SP-49 (cell line): Measurements from ENCODE around the genes LRRN1 and SUMF1.

GRCh38 chr3:264562-265073 is 68.1 kb downstream of the CHL1 start:
- PRO-cap: no peak

GRCh38 chr3:273877-274282 is 77.3 kb downstream of the CHL1 start:
- PRO-cap: no peak

DNA sequence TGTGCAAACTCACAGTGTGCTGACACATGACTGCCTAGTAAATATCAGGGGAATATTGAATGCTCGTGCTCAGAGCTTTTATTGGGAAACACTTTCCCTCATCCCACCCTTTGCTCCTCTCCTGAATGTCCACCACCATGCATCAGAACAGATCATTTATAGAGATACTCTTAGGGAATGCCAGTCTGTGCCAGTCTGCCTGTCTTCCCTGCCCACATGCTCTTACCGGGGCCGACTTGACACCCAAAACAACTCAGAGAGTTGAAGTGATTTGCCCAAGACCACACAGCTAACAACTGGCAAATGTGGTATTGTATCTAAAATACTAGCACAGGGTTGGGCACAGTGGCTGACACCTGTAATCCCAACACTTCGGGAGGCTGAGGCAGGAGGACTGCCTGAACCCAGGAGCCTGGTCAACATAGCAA is 262.5 kb downstream of the IL5RA start:
- PRO-cap: no peak

- PRO-cap: no peak
Measured at GRCh38 chr3:2870542-2871107, 239.5 kb downstream of the IL5RA start.

DNA sequence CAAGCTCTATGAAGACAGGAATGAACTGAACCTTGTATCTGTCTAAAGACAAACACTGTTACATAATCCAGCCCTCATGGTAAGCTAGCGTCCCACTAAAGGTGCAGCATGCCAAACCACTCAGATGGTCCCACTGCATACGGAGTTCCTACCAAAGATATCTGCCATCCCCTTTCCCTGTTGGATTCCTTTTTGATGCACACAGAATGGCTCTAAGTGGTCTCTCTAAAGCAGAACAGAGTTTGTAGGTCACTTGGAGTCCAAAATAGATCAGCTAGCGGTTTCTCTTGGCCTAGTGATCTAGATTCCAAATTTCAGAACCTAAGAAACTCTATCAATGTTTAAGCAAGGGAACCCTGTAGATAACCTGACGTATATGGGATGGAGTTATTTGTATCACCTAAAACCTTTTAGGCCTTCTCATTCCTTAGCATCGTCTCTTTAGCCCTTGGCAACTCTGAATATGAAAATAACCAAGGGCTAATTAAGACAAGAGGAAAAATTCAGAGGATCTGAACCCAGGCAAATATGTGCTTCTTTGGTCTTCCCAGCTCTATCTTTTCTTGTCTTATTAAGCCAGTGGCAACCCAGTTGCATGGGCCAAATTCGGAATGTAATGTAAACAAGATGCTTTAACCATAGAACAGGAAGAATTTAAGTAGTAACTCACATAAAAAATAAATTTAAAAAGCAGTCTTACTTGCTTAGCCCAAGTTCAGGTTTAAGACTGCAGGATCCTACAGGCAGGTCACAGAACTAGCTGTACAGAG is 16.4 kb downstream of the CRBN start:
- PRO-cap: no peak

GRCh38 chr3:3191861-3192259 is 12.4 kb upstream of the CRBN start:
- PRO-cap: no peak

GRCh38 chr3:3798365-3799030 is 733 bp upstream of the LRRN1 start:
- PRO-cap: bidirectional peak, plus-strand start at chr3:3798755, minus-strand start at chr3:3798773

GRCh38 chr3:3799031-3799546 is at the start of gene LRRN1:
Gene LRRN1, plus strand, starts transcription at chr3:3799431.
- PRO-cap: unidirectional peak, minus-strand start at chr3:3799075; bidirectional peak, plus-strand start at chr3:3799464, minus-strand start at chr3:3799264

DNA sequence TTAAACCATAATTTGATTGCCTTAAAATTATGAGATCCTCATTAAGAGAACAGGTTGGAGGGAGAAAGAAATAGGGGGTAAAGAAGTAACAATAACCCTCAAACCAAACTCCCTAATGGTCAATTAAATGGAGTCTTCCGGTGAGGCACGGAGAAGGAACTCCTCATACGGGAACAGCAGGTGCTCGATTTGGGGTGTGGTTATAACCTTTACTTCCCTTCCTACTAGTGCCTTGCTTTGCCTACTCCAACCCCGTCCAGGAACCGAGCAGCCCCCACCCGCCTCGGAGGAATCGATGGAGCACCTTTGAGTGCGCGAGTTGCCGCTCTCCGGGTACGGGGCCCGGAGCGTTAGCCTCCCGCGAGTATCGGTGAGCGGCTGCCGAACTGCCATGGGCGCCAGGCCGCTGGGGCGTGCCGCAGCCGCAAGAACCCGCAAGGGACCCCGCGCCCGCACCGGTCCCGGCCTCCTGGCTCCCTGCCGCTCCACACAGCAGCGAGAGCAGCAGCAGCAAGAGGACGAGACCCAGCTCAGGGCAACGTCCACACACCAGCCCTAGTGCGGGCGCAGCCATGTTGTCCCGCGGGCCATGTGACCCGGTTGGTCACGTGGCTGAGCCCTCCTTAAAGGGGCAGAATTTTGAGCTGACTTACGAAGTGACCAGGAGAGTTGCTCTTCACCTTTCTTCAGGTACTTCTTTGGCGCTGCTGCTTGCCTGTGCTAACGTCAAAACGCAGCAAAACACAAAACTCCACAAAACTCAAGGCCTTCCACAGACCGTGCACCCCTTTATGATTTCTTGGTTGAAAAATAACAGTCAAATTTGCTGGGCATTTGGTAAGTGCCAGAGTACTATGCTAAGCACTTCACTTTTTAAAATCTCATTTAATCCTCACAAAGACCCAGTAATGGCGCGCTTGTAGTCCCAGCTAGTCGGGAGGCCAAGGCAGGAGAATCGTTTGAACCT is at the start of gene SUMF1:
Gene SUMF1, minus strand, starts transcription at position 598 of the 967 bp plus-strand sequence.
- PRO-cap: no peak

DNA sequence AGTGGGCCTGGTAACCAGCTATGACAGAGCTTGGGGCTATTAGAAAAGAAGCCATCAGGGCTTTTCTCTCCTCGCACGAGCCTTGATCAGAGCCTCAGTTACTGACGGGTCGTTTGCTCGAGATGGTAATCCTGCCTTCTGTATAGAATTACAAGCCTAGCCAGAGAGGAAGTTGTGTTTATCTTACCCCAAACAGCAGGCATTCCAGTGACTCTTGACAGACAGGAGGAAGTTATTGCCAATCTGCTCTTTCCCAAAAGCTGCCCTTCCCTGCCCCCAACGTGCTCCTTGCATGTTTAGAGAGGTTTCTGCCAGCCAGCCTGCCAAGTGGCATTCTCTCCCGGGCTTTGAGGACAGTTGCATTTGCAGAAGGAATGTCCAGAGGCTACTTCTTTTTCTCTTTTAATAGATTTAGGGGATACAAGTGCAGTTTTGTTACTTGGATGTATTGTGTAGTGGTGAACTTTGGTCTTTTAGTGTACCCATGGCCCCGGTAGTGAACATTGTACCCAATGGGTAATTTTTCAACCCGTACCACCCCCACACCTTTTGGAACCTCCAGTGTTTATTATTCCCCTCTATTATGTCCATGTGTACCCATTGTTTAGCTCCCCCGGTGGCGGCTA is 40.7 kb downstream of the ITPR1 start:
- PRO-cap: no peak

- PRO-cap: no peak
Measured at GRCh38 chr3:4741202-4742131, 237.8 kb upstream of the BHLHE40 start.

GRCh38 chr3:4748405-4748834 is 230.8 kb upstream of the BHLHE40 start:
- PRO-cap: no peak

- PRO-cap: no peak
Measured at GRCh38 chr3:4749377-4750031, 229.7 kb upstream of the BHLHE40 start.

DNA sequence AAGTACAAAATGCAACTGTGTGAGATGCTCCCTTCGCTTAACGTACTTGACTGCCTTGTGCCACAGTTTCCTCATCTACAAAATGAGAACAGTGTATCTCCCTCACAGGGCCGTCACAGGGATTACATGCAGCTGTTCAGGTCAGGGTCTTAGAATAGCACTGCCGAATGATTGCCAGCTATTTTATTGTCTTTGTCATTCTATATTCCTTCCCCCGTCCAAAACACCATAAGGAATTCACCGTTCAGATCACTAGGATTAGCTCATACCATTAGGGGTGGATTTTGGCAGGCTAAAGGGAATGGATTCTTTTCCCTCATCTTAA is 171.9 kb upstream of the BHLHE40 start:
- PRO-cap: no peak

GRCh38 chr3:4940951-4941177 is 38.4 kb upstream of the BHLHE40 start:
- PRO-cap: no peak

- PRO-cap: no peak
Measured at GRCh38 chr3:4982709-4983214, 3.5 kb downstream of the BHLHE40 start.

- PRO-cap: no peak
Measured at GRCh38 chr3:4985903-4986431, 6.7 kb downstream of the BHLHE40 start.

DNA sequence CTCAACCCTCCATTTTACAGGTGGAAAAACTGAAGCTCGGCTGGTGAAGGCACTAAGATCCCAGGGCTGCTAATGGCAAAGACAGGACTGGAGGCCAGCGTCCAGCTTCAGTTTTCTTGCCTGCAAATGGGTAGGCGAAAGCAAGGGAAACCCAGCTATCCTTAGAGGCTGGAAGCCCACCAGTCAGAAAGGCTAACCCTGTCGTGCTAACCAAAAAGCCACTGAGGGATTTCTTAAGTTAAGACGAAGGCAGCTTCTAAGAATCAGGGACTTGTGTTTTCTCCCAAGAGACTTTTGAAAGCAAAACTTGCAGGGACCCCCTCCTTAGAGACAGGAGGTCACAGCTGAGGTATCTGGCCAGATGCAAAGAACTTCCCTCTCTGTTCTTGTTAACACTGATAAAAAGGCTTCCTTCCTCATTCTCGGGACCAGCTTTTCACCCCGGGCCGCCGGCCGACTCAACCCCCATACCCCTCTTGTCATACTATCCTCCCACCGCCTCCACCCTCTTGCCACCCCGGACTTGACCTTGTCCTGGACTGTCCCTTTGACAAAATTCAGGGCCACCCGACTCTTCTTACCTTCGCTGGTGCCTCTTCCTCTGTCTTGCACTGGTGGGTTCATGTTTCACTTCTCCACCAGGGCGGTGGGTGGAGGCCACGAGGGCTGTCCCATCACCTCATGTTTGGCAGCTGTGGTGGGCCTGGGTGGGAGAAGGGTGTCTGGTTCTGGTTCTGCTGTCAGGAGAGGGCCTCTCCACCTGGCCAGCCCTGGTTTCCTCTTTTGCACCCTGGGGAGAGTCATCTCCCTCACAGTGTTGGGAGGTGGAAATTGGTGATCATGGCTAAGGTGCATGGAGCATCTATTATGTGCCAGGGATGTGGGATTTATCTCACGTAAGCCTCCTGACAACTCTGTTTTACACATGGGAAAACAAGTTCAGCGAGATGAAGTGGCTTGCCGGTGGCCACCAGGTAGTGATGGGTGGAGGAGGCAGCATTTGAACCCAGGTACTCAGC is 32.4 kb downstream of the BHLHE40 start:
- PRO-cap: no peak

- PRO-cap: no peak
Measured at GRCh38 chr3:5019401-5020040, 40.3 kb downstream of the BHLHE40 start.

- PRO-cap: no peak
Measured at GRCh38 chr3:5123199-5123865, 1.2 kb downstream of the ARL8B start.